CD14-positive monocyte (primary cell): ENCODE measurements around a stretch of chr10.

DNA sequence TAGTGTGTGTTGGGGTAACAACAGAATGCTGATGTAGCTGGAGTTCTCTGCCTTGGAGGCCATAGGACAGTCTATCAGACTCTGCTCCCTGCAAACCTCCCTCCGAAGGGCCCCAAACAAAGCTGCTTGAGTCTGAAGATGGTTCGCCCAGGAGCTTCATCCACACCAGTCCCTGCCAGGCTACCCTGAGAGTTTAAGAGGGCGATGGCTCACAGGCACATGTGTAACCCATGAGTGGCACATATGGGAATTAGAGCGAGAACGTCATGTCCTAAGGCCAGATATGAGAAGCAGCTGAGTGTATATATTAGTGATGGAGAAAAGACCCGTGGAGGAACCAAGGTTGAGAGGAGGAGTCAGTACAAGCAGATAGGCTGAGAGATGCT, 270.5 kb downstream of the SKIDA1 start:
- CAGE, long polyA plus RNA = no peak

DNA sequence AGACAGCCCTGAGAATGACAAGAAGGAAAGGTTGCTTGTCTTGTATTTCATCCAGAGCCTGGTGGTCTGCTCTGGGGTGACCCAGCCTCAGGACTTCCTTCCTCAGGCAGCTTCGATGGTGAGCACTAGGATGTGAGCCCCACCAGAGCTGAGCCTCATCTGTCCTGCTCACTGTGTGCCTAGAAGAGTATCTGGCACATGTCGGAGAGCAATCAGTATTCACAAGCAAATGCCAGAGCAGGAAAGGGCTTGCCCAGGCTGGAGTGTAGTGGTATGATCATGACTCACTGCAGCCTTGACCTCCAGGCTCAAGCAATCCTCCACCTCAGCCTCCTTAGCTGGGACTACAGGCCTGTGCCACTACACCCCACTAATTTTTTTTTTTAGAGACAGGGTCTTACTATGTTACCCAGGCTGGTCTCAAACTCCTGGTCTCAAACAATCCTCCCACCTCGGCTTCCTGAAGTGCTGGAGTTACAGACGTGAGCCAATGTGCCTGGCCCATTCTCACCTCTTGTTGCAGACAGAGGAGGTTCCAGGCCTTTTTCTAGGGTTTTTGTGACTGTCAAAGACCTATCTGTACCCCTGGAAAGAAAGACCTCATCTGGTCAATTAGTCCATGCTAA, 210.1 kb downstream of the SKIDA1 start:
- CAGE, long polyA plus RNA = no peak

GRCh38 chr10:21652180-21652922, 118.3 kb downstream of the MLLT10 start:
- CAGE, long polyA plus RNA = no peak

DNA sequence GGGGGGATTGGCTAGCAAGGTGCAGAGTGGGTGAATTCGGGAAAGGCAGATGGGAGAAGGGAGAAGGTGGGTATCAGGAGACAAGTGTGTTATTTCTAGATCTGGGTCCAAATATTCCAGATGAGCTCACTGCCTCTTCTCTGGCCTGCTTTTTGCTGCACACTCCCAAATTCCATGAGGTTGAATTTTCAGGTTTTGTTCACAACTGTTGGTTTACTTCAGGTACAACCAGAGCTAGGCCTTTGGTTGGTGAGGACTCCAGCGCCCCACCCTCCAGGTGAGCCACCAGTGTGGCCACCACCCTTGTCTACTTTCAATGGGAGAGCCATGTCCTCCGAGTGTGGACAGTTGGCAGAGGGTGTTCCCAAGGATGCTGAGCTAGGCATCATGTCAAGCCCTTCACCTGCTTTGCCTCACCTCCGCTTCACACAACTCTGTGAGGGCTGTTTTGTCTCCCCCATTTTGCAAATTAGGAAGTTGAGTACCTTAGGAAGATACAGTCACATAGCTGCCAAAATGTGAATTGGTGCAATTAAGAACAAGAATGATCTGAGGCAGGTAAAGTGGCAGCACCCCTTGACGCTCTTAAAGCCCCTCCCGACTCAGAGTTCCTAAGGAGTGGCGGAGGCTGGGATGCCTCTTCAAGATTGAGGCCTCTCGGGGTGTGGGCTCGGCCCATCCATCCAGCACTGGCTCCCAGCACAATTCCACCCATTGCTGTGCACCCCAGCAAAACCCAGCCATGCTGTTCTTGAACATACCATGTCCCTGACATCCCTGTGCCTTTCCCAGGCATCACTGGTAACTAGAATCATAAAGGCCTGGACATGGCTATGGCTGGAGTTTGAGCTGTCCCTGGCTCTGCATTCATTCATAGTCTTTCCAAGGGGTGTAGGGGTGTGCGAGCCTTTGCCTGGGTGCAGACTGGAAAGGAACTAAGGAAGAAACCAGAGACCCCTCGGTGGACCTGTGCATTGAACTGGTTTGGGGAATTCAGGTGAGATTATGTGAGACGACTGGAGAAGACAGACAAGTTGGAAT, 213.1 kb downstream of the MLLT10 start:
- CAGE, long polyA plus RNA = no peak

DNA sequence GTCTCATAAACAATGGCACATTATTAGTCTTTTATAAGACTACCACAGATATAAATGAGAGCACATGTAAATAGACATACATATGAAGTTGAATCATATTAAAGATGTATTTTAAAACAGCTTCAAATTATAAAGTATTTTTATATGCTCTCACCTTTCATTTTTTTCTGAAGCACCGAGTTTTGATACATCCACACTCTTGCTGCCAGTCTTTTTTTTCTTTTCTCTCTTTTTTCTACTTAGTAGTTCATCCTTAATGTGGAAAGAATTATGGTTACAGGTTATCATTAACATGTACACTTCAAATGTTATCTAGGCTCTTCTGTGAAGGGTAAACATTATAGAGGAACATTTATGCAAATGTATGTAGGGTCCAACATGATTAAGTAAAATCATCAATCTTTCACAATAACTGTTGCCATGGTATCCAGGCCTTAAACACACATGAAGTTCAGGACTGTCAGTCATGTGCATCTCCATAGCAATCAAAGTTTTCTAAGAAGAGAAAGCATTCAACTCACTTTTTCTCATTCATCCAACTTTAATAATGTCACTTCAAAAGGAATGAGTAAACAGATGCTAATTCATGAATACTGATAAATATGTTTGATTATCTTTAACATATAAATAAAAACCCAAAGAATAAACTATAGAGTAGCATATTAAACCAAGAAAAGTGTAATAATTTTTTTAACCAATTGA, 83.7 kb downstream of the DNAJC1 start:
- CAGE, long polyA plus RNA = no peak

DNA sequence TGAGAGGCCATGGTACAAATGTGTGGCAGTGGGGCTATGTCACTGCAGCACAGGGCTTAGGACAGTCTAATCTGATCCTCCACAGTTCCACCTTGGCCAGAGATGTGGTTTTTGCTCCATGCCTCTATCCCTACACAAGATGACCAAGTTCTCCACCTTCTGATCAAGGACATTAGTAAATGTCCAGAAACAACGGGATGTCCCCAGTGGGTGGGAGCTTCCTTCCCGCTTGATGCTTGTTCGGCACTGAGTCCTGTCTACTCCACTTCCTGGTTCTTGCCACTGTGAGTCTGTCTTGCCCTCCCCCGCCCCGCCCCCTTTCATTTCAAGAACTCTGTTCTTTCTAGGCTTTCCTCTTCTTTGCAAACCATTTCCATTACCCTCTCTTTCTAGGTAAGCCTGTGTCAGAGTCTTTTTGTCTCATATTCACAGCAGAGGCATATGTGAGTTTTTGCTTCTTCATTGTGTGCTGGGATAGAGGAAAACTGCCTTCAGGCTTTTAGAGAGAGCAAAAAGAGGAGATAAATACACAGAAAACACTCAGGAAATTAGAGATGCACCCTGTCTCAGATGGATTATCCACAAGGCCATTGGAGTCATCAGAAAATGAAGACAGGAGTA, 19.3 kb upstream of the DNAJC1 start:
- CAGE, long polyA plus RNA = no peak

- CAGE, long polyA plus RNA = no peak
Observed at GRCh38 chr10:22320401-22320498, 649 bp upstream of the BMI1 start.

- CAGE, long polyA plus RNA = no peak
Observed at GRCh38 chr10:22477340-22478053, 132.2 kb downstream of the SPAG6 start.

DNA sequence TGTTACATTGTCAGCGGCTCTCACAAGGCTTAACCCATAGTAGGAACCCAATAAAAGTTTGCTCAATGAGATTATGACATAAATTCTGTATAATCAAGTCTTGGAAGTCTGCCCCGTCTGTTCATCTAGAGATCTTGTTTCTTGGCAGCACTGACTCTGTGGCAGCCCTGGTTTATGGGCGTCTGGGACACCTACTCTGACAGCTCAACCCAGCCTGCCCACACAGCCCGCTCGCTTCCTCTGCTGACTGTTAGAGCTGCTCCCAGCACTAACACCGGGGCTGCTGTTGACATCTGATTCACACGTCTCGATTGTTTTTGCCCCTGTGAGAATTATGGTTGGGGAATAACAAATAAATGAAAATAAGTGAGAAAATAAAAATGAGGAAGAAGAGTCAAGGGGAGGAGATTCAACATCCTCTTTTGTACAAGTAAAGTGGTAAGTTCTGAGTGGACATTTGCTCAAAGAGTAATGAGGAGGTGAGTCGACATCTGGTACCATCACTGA, 160.8 kb downstream of the SPAG6 start:
- CAGE, long polyA plus RNA = no peak

GRCh38 chr10:22536399-22537674, 177.5 kb downstream of the PIP4K2A start:
- CAGE, long polyA plus RNA = no peak

GRCh38 chr10:22706177-22707193, 7.9 kb downstream of the PIP4K2A start:
- CAGE, long polyA plus RNA = no peak

DNA sequence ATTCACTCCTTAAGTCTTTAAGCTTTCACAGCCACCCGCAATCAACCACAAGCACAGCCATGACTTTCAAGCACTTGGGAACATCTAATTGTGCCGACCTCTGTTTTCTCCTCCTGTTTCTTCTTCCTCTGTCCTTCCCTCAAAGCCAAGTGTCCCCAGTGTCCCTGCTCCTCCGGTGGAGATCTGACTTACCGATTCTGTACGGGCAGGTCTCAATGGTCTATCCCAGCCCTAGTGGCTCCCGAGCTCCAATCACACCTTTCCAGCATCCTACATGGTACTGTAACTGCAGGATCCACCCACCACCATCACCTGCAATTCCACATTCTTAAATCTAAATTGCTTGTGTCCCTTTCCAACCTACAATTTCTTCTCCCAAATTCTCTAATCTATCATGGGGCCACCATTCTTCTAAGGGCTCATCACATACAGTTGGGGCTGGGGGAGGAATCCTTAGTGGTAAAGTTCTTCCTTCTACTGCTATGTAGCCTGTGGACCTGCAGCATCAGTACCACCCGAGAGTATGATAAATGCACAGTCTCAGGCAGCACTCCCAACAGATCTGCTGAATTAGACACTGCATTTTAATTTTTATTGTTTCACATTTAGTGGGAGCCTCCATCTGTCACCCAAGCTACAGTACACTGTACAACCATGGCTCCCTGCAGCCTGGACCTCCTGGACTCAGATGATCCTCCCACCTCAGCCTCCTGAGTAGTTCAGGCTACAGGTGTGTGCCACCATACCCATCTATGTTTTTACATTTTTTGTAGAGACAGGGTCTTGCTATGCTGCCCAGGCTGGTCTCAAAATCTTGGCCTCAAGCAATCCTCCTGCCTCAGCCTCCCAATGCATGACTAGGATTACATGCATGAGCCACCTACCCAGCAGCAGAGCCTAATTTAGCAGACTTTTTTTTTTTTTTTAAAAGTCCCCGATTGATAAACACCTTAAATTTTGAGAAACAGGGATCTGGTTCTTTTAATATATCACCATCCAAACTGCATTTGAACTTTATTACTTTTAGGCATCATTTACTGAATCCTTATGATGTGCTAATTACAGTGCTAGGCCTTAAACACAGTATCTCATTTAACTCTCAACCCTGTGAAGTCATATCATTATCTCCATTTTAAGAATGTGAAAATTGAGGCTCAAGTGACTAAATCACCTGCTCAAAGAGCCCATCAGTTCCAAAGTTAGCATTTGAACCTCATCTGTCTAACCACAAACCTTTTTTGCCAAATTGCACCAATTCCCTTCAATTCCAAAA, 5.7 kb downstream of the PIP4K2A start:
- CAGE, long polyA plus RNA = no peak

DNA sequence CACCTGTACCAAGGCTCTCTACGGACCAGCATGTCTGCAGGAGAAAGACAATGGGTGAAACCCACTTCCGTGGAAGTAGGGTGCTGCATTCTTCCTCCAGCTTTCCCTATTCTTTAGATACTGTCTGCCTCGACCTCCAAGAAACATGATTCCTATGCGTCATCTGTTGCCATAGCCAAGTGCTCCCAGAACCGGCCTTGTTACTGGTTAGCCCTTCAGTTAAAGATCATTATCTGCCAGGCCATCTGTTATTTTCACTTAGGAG, 89.1 kb upstream of the KIAA1217 start:
- CAGE, long polyA plus RNA = no peak

DNA sequence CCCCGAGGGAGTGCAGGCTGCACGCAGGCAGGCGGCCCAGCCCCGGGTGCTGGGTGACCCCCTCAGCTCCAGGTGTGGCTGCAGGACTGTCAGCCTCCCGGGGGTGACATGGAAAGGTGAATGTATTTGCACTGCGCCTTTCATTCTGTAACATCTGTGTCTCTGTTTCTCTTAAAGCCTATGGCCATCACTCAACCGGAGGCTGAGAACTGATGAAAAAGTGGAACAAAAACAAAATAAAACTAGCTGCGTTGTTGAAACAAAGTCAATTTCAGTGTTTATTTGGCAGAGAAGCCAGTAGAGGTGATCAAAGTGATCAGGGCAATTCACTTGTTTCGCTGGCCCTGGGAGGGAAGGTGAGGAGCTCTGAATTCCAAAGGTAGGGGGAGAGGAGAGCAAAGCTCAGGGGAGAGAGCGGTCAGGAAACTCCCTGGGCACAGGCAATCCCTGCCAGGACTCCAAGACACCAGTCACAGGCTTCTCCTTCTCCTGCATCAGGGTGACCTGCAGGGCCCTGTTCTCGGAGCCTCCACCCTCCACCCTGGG, 6.9 kb upstream of the KIAA1217 start:
- CAGE, long polyA plus RNA = no peak

DNA sequence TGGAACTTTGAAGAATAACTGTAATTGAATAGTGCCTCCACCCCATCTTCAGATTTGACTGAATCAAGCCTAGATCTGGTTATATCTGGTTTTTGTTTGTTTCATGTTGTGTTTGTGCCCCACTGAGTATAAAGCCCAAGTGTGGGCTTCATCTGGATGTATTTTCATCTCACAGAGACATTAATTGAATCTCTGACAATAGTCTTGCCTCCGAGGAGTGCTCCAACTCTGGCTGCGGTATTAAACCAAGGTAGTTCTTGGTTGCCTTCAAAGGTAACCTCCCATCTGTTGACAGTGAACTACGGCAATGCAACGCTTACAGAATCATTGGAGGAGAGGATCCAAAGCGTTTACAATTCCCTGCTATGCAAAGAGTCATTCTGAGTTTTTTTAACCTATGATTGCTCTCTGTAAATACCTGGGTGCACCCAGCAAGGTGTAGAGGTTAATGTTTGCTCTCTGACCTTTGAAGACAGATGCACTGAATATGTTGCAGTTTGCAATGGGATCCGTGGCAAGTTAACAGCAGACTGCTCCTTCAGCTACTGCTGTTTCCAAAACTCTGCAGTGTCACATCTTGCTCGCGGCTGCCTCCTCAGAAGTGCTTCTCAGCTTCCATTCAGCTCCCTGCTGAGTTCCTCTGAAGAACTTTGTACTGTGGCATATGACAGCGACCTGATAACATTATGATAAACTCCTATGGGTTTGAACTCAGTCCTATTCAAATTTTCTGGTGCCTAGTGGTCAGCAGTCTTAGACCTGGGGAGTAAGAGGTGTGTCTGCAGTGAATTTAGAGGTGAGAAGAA, 28.9 kb downstream of the KIAA1217 start:
- CAGE, long polyA plus RNA = no peak

DNA sequence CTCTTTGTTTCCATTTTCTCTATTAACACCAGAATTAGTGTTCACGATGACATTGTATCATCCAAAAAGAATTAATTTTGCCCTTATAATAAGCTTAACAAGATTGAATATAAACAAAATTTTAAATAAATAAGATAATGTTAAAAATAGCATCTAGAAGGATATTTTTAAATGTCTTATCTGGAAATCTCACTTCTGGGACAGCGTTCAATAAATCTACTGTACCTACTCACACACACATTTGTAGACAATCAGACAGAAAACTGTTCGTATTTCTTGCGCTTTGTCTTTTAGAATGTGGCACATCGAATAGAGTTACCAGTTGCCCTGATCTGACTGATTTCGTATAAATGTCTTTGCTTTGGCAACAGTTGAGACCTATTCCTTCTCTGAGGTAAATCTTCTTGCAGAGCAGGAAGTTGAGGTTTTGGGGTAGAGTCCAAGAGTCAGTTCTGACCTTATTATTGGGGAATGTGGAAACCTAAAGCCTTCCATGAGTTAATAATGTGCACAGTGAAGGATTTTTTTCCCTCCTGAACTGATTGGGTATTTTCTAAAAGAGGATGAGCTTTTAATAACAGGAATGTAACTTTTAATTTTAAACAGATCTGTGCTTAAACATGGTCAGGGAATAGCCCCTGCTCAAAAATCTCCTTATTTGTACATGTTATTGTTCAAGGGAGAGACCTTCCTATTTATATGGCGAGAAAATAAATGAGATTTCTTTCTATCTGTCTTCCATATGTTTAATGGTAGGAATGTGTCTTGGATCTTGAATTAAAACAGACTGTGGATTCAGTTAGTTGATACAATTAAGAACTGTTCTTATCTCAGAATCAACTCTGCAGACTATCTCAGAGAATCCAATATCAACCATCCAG, 135.4 kb downstream of the KIAA1217 start:
- CAGE, long polyA plus RNA = no peak

GRCh38 chr10:24438004-24438586, 229.2 kb downstream of the KIAA1217 start:
- CAGE, long polyA plus RNA = no peak

- CAGE, long polyA plus RNA = no peak
Observed at GRCh38 chr10:24468080-24468912, 255.4 kb downstream of the ARHGAP21 start.

- CAGE, long polyA plus RNA = no peak
Observed at GRCh38 chr10:24494789-24495417, 228.8 kb downstream of the ARHGAP21 start.

DNA sequence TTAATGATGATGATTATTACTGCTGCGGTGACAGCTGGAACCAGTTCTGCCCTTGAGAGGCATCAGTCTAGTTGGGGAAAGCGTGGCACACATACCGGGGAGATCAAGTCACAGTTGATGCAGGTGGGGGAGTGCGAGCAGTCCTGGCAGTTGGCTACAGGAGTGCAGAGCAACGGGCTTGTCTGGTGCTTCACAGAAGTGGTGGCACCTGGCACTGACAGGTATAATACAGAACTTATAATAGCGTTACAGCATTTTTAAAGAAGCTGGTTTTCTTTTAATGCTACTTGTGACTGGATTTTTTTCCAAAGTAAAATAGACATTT, 172.9 kb downstream of the ARHGAP21 start:
- CAGE, long polyA plus RNA = no peak